ENCODE data around the gene HSPG2.

DNA sequence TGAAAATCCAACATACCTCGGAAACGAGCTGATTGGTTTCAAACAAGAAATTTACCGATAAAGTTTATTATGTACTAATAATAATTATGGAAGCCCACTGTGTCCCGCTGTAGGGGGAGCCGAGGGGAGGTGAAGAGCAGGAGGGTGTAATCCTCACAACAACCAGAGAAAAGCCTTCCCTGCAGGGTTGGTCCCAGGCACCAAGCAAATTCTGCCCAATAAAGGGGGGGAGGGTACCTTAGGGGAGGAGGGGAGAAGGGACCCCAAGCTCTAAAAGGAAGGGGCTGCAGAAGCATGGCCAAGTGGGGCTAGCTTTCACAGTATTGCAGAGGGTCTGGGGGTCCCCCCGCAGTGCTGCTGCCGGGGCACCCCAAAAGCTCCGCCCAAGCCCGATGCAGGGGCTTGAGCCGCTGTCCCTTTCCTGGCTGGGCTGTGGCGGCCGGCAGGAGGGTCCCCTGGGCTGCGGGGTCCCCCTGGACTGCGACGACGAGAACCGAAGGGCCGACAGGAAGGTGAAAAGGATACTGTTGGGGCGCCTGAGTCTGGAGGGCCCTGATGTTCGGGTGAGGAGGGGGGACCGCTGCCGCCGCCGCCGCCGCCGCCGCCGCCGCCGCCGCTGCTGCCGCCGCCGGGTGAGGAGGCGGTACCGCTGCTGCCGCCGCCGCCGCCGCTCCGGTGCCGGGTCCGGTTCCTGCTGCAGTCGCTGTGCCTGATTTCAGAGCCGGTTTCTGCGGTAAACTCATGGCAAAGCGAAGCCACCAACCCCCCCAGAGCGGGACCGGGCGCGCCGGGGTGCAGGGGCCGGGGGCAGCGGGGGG lies 838 bp downstream of the EIF4G3 start:
- PRO-cap, result no peak

GRCh38 chr1:21254185-21255179 lies 35.8 kb downstream of the ECE1 start:
- PRO-cap, result no peak

DNA sequence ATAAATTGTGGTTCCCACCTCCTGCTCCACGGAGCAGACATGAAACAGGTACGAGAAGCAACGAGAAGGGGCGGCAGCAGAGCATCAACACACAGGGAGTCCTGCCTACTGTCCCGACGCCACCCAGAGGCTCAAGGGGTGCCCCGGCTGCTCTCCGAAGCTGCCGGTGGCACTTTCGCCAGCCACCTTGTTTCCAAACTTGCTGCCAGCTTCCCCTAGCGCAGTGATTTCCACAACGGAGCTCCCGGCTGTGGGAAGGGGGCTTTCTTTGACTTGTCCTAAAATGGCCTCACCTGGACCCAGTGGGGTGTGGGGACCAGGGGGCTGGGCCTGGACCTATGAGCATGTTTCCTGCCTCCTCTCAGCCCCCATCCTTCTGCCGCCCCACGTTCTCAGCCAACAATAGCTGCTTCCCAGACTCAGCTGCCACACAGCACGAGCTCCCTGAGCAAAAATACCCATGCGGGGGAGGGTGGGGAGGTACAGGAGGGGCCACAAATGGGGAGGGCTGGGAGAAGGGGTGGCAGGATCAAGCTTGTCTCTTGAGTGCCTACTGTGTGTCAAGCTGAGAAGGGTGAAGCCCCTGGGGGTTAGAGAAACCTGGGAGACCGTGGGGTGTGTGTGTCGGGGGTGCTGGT lies 35.6 kb upstream of the ECE1 start:
- PRO-cap, result no peak

- PRO-cap, result no peak
Observed at GRCh38 chr1:21341243-21341899, 51.1 kb upstream of the ECE1 start.

- PRO-cap, result no peak
Observed at GRCh38 chr1:21344150-21345028, 54.1 kb upstream of the ECE1 start.

DNA sequence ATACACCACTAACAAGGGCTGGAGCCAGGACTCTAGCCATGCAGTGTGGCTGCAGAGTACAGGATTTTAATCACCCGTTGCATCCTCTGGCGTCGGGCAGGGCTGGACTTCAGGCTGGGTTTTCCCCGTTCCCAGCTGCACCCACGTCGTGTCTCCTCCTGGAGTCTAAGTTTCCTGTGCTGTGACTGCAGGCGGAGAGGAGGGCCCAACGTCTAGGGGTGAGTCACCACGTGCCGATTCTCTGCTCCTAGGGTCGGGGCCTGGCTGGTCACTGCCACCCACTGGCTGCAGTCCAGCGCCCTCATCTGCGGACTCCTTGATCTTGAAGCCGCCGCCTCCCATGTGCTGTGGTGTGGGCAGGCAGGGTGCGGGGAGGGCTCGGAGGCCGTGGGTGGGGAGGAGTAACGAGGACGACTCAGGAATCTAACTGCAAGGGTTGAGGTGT lies 77.7 kb downstream of the ALPL start:
- PRO-cap, result no peak

GRCh38 chr1:21607411-21608764 lies 61.3 kb downstream of the RAP1GAP start:
- PRO-cap, result no peak

GRCh38 chr1:21620305-21621010 lies 48.7 kb downstream of the RAP1GAP start:
- PRO-cap, result no peak

DNA sequence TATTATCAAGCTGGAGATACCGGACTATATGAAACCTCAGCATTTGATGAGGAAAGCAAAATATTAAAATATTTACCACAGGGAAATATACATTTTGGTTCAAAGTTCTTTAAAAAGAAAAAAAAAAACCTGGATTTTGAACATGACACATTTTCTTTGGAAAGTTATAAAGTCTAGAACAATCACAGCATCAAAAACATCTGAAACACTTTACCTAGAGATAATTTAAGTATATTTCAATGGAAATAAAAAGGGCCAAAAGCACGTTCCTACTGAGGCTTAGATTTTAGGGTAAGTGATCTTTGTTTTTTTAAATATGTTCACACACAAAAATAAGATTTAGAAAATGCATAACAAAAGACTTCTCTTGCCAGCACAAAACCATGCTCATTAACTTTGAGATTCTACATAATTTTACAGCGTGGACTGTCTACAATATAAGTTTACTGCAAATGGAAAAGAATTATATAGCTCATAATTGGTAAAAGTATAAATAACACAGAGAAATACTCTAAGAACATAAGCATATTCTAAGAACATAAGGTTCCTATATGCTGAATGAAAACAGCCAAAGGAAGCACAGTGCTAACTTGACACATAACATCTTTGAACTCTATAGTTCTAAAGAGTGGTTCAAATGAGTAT lies 56.0 kb downstream of the USP48 start:
- PRO-cap, result no peak

DNA sequence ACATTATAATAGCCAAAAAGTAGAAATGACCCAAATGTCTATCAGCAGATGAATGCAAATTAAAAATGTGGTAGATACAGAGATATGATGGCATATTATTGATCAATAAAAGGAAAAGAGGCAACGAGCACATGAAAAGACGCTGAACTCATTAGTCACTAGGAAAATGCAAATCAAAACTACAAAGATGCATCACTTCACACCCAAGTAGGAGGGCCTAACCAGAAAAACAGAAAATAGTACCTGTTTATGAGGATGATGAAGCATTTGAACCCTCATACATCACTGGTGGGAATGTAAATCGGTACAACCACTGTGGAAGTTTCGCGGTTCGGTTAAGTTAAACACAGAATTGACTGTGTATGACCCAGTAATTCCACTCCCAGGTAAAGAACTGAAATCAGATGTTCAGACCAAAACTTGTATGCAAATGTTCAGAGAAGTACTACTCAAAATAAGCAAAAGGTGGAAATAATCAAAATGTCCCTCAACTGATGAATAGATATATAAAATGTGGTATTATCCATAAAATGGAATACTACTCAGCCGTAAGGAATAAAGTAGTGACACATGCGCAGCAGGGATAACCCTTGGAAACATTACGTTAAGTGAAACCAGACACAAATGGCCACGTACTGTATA lies 3.1 kb downstream of the USP48 start:
- PRO-cap, result no peak

DNA sequence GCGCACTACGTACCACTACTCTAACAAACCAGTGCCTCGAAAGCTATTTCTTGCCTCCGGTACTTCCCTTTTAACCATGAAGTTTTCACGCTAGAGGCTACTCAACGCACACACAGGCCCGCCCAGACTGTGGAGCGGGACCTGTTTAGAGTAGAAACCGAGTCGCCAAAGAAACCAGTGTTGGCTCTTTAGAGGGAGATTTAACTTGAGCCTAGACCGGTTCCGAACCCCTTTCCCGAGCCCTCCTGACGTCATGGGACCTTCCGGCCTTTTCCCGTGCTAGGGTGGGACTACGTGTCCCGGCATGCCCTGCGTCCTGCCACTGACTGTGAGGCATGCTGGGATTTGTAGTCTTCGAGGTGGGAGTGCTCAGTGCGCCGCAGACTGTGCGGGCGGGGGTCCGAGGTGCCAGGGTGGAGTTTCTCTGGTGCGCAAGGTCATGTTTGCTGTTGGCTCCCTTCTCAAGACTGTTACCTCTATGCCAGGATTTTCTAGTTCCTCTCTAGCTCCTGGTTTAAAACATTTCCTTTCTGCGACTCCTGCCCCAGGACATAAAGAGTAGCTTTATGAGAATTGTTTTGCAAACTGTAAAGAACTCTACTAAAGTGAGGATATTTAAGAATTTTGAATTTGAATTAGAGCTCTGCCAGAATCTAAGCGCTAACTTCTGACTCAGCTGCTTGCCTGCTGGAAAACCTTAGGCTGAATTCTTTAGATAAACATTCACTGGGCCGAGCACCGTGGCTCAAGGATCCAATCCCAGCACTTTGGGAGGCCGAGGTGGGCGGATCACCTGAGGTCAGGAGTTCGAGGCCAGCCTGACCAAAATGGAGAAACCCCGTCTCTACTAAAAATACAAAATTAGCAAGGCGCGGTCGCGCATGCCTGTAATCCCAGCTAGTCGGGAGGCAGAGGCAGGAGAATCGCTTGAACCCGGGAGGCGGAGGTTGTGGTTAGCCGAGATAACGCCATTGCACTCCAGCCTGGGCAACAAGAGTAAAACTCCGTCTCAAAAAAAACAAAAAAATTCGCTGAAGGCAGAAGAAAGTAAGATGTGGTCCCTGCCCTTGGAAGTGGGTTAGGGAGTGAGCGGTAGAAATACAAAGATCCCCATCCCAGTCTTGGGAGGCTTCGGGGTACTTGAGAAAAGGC lies 793 bp upstream of the USP48 start:
- PRO-cap, result unidirectional peak, minus-strand start at position 255 of the sequence

GRCh38 chr1:21921215-21921830 lies 15.8 kb downstream of the HSPG2 start:
- PRO-cap, result no peak

DNA sequence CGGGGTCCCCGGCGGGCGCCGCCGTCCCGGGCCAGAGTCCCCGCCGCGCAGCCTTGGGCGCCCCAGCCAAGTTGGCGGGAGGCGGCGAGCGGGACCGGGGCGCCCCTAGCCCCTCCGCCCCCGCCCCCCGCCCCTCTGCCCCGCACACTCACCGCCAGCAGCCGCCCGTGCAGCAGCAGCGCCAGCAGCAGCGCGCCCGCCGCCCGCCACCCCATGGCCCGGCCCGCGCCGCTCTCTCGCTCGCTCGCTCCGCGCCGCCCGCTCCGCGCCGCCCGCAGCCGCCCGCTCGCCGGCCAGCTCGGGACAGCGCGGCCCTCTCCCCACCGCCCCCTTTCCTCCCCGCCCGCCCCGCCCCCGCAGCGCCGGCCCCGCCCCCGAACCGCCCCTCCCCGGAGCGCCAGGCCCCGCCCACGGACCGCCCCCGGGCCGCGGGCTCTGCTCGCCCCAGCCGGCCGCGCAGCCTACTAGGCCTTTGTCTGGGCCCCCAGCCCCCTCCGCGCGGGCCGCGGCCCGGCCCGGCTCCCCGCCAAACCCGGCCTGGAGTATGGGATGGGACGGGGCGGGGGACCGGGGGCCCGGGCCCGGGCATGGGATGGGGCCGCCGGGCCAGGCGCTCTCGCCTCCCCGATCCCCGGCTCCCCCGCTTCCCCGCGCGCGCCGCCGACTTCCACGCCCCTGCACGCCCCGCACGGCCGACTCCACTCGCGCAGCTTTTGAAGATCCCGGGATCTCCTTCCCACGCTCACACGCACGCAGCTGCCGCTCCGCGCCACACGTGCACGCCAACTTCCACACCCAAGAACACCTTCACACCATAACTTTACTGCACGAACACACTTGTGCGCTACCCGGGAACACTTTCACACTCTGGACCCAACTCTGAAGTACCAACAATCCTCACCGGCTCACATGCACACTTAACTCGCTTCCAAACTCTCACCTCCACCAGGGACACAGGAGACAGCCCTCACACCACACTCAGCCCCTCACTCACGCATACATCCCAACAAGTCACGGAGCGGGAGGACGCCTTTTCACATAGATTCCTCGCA lies at the start of gene HSPG2:
TSS of gene HSPG2 (minus strand) at position 308 of the 1,052 bp plus-strand sequence.
- PRO-cap, result bidirectional peak, plus-strand start at position 557 of the sequence, minus-strand start at position 305 of the sequence

DNA sequence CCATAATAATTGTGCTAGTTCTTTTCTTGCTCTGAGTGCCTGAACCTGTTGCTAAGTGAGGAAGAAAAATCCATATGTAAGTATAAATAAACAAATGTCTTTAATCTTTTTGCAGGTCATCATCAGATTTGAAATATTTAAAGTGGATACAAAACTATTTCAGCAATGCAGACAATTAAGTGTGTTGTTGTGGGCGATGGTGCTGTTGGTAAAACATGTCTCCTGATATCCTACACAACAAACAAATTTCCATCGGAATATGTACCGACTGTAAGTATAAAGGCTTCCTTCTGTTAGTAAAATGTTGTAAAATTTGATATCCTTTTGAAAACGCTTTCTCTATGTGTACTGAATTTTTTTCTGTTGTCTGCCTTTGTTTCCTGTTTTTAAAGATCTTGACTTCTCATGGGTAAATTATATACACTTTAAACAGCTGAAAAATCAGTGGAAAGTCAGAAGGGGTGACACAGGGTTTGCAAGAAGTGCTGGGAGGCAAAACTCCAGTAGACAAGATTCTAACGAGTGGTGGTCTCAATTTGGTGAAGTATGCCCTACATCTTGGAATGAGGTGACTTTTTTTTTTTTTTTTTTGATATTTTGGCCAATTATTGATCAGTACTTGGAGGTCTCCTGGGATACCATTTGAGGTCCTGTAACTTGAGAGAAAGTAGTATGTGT lies 25.9 kb downstream of the CDC42 start:
- PRO-cap, result no peak

- PRO-cap, result no peak
Observed at GRCh38 chr1:22089716-22090391, 37.3 kb downstream of the CDC42 start.

DNA sequence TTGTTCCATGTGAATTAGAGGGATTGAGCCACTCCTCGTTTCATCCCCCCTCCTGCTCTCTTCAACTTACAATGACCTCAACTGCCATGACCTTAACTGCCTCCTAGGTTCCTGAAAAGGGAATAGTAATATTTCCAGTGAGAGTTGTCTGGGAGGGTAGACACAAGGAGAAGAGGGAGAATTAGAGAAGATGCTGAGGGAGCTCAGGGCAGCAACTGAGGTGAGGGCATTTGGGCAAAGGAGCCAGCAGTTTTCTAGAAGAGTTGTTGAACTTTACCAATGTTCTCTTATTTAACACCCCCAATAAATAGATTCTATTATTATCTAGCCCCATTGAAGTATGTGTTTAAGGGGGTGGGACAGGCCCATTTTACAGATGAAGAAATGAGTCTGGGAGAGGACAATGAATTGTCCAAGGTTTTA lies 27.2 kb downstream of the WNT4 start:
- PRO-cap, result no peak

GRCh38 chr1:22600470-22600910 lies 35.9 kb upstream of the C1QA start:
- PRO-cap, result no peak

- PRO-cap, result no peak
Observed at GRCh38 chr1:22662131-22662626, 9.1 kb downstream of the C1QB start.

- PRO-cap, result no peak
Observed at GRCh38 chr1:22708668-22709054, 2.0 kb upstream of the EPHB2 start.

DNA sequence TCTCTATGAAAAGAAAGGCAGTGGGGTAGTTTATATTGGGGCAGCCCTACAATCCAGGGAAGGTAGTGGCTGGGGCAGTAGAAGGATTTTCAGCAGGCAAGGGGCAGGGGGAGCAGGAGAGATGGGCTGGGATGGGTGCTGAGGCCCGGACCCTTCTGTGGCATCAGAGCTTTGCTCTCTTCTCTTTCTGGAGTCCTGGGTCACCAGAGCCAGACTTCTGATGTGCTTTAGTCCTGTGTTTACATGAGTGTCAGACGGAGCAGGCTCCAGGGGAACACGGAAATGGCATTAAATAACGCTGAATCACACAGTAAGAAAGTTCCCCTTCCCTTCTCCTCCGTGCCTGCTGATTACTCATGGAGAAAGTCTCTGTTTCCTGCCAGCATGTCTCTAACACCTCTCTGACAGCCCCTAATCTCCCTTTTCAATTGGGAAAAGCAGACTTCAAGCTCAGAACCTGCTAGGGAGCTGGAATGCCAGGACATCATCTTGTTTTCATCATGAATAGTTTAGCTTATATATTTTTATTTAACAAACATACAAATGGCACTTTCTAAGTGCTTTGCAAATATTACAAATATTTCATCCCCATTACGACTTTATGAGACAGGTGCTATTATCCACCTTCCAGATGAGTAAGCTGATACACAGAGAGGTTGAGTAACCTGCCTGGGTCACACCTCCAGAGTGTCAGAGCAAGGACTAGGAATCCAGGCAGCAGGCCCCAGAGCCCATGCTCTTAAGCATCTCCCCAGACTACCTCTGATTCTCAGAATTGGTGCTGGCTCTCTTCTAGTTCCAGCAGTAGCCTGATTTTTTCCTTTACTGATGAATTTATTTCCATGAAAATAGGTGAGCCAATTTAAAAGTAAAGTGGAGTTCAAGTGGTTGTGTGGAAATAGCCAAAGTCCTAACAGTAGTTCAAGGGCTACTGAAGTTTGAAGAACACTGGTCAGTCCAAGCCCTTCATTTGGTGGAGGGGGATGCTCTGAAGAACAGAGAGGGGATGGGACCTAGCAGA lies 39.9 kb downstream of the EPHB2 start:
- PRO-cap, result no peak